Tongue (tissue), 2 donors: ENCODE data around the genes BCLAF3 and KLHL34.

DNA sequence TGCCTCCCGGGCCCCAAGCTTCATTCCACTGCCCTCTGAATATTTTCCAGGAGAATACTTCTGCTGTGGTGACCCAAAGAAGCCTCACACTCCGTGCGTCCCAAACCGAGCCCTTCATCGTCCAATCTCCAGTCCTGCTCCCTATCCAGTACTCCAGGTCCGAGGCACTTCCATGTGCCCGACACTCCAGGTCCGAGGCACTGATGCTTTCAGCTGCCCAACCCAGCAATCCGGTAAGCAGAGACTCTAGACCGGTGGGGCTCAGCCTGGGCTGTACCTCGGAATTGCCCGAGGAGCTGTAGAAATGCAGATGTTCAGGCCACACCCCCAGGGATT, 21.6 kb downstream of the RS1 start:
- RAMPAGE, long total RNA = no peak

DNA sequence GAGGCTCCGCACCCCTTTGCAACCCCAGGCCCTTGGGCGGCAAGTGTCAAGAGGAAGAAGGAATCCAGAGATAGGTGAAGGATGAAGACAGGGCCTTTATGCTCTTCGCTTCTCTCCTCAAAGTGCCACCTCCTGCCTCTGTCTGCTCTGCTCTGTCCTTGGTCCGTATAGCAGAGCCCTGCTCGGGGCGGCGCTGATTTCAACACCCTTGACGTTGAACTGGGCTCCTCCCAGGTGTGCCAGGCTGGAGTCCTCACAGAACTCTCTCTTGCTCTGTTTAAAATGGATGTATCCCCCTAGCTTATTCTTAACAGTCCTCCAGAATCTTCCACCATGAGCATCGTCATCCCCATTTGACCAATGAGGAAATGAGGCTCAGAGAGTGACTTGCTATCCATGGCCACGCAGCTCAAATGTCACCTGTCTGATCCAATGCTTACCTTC, 99.8 kb downstream of the PHKA2 start:
- RAMPAGE, long total RNA = no peak

DNA sequence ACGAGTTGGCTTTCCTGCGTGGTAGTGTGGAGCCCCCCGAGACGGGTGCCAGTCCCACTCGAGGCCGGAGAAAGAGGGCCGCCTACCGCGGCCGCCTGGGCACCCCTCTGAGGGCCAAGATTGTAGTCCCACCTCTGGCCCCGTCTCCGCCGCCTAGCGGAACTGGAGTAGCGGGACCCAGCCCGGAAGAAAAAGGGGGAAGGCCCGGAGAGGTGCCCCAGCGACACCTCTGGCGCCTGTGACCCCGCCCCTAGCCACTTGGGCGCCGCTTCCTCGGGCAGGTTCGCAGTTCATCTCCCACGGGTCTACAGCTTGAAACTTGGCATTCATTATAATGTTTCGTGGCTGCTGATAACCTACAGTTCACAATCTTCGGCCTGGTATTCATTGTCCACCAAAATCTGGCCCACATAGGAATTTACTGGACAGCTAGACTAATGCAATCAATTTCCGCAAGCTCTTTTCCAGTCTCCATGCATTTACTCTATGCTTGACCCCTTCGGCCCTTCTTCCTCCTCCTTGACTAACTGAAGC, 978 bp upstream of the PHKA2 start:
- RAMPAGE, long total RNA = no peak

GRCh38 chrX:19142549-19142753, 20.2 kb upstream of the ADGRG2 start:
- RAMPAGE, long total RNA = no peak

- RAMPAGE, long total RNA = no peak
These were observed 168.4 kb upstream of the MAP3K15 start for GRCh38 chrX:19683589-19684233.

DNA sequence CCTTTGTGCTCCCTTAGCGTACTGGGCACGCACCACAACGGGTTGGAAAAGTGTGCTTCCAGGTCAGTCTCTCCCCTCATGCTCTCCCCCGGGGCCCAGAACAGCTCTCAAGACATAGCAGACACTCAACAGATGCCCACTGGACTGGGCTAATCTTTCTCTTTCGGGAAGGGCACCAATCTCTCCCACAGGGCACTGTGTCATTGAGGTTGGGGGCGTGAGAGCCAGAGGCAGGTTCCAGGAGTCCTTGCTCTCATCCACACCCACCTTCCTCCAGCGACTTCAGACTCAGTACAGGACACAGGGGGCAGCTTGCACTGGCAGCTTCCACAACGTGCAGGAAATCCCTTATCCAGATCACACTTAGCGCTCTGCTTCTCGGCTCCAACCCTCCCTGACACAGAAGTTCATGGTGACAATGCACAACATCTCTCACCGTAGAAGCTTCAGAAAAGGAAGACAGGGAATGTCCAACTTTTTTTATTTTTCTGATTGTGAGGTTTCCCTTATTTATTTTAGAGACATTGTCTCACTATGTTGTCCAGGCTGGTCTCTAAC, 84.6 kb downstream of the SH3KBP1 start:
- RAMPAGE, long total RNA = no peak

DNA sequence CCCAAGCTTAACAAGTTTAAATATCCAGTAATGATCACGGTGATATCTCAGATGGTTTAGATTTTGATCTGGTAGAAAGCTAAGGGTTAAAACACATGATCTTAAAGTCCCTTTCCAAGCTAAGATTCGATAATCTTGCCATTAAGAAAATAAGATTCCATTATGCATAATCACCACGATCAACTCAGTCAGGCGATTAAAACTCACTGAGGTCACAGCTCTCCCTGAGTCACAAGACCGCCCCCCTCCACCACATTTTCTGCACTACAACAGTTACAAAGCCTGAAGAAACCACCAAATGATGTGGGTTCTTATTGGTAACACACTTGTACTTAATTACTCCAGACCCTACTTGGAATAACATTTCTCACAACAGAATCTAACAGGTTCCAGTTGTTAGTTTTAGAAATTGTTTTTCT, 62.8 kb downstream of the SH3KBP1 start:
- RAMPAGE, long total RNA = no peak

GRCh38 chrX:19990667-19991426, at the start of gene BCLAF3:
Gene BCLAF3 (minus strand): TSS chrX:19991061.
- RAMPAGE, long total RNA = no peak

GRCh38 chrX:20226998-20227645, 39.6 kb downstream of the RPS6KA3 start:
- RAMPAGE, long total RNA = no peak

GRCh38 chrX:20320775-20321326, 54.1 kb upstream of the RPS6KA3 start:
- RAMPAGE, long total RNA = no peak

DNA sequence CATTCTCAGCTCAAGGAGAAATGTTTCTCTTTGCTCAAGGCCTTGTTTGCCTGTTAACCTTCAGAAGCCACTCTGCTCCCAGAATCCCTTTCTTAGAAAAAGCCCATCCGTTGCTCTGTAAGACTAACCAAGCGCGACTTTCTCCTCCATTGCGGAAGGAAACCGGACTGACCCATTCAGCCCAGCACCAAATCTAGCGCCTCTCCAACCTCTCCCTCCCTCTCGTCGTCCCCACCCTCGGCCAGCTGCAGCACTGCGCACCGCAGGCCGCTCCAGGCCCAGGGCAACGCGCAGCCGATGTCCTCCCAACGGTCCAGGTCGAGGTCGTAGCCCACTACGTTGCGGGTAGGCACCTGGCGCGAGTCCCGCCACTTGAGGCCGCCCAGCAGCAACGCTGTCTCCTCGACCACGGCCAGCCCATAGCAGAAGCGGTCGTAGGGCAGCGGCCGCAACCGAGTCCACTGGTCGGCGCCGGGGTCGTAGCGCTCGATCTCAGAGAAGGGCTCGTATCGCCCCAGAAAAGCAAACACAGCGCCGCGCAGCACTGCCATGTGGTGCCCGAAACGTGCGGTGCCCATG, 2.4 kb downstream of the KLHL34 start:
- RAMPAGE, long total RNA = no peak

GRCh38 chrX:21658000-21658771, at the start of gene KLHL34:
Gene KLHL34 (minus strand): TSS chrX:21658330.
- RAMPAGE, long total RNA = no peak

- RAMPAGE, long total RNA = no peak
These were observed 741 bp downstream of the SMS start for GRCh38 chrX:21941246-21941653.

- RAMPAGE, long total RNA = no peak
These were observed 35.3 kb upstream of the PHEX start for GRCh38 chrX:21996700-21997333.

DNA sequence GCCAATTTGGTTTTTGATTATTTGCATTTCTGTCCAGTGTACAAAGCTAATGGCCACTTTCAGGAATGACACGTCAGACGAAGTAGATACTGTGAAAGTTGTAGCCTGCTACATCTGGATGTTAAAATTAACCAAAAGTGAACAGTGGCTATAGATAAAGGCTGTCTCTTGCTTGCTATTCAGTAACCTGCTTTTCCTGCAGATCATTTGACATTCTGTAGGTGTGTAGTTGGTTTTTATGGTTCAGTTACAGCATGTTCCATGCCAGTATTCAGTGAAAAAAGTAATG, 1.1 kb downstream of the PRDX4 start:
- RAMPAGE, long total RNA = no peak

- RAMPAGE, long total RNA = no peak
These were observed 14.8 kb downstream of the PRDX4 start for GRCh38 chrX:23682036-23682619.

DNA sequence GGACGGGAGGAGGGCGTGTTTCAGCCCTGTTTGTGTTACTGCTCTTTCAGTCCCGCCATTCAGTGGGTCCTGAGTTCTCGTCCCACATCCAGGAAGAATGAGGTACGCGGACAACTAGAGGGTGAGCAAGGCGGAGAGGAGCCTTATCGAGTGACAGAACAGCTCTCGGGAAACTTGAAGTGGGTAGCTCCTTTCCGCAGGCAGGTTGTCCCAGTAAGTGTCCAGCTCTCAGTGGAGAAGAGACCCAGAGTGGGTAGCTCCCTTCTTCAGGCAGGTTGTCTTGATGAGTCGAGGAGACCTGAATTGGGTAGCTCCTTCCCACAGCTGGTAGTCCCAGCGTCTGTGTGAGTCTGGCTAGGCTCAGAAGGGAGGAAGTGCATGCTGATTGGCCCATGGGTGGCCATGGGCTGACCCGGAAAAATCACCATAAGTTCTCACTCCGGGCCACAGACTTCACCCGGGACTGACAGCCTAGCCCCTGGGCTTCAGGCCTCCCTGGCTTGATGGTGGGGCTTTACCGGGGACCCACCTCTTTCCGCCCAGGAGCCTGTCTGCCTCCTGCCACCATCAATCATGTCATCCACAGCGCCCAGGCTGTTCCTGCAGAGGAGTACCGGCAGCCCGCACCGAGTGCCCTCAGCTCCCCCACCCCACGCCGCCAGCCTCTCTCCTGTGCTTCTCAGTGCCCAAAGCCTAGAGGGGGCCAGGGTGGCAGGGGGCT, 16.4 kb upstream of the SAT1 start:
- RAMPAGE, long total RNA = no peak

GRCh38 chrX:23787077-23787400, 4.1 kb downstream of the SAT1 start:
- RAMPAGE, long total RNA = no peak

GRCh38 chrX:23901587-23902334, 6.0 kb downstream of the APOO start:
- RAMPAGE, long total RNA = no peak

GRCh38 chrX:24063400-24064616, 9.1 kb downstream of the EIF2S3 start:
- RAMPAGE, long total RNA = no peak